Umbilical cord (tissue), 2 donors: ENCODE data around the genes RASSF4, ANTXRL and AGAP9.

DNA sequence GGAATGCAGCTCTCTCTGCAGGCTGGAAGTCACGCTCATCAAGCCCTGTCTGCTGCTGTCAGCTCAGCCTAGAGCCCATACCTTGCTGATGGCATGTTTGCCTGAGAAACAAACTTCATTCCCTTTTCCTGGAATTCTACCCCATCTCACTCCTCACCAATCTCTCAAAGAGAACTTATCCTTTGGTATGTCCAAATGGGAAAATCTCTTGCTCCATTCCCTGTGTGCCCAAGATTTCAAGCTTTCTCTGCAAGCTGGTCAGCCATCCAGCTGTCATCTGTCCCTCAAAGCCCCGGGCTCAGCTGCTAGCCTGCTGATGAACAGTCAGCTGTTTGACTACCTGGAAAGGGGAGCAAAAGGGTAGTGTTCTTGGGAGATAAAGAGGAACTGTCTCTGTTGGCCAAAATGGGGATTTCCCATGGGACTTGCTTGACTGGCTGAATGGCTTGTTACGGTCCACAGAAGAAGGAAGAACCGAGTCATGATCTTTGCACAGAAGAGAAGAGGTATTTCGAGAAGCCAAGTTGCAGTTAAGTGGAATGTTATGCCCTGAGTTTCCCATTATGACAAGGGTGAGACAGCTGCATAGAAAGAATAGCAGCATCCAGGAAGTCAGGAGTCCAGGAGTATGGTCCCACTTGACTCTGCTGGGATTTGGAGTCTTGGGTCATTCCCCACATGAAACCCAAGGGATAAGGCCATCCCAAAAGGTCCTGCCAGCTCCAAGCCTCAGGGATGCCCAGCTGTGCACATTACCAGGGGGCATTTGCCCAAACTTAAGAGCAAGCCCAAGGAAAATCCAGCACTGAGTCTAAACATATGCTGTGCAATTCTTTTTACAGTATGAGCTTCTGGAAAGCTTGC, 11.8 kb upstream of the RASSF4 start:
- RAMPAGE, long total RNA: no peak

DNA sequence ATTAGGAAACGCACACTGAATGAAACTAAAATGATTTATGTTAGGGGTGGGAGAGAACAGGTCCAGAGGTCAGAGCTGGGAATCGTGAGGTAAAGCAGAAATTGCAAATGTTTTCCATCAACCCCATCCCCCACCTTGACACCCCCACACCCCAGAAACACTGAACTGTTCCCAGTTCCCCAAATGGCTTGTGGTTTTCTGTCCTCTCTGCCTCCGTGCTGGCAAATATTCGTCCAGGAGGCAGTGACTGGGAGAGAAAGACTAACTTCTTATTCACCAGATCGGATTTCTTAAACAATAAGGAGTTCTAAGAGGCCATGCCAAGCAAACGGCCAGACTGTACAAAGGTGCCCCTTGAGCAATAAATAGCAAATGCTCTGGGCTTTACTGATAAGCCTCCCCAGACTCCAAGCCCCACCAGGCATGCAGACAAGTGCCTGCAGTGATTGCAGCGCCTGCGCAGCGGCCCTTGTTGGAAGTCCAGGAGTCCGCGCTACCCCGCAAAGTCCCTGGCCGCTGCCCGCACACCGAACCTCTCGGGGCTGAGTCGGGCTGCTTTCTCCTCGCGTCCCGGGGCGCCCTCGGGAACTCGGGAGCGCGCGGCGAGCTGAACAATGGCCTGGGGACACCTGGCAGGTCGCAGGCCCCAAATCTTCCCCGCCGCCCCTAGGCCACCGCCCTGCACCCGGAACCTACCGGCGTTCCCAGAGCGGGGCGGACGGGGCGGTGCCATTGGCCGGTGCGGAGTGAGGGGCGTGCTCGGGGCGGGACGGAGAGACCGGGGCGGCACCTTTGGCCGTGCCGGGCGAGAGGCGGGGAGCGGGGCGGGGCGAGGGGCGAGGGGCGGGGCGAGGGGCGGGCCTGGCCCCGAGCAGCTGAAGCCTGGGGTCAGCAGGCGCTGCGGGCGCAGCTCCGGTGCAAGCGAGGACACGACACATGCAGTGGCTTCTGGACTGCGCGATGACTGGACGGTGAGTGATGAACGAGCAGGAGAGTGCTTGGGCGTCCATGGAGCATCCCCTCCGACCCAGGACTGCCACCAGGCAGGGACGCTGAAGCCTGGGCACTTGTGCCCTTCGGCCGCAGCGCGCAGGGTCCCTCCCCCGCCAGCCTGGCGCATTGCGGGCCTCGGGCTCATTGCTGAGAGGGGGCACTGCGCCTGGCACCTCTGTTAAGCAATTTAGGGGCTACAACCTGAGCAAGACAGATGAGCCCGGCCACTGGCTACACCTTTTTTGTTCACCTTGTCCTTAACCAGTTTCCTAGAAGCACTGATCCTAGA, at the start of gene RASSF4:
Gene RASSF4 (plus strand): TSS at position 907 of the 1,282 bp plus-strand sequence.
- RAMPAGE, long total RNA: start-site peak on the plus strand centred at position 879 of the sequence, 73 bp wide, 24 and 46 reads in 2 replicates

- RAMPAGE, long total RNA: no peak
Measured at GRCh38 chr10:44968123-44968480, 8.5 kb downstream of the RASSF4 start.

- RAMPAGE, long total RNA: no peak
Measured at GRCh38 chr10:44976013-44976298, 2.7 kb downstream of the DEPP1 start.

DNA sequence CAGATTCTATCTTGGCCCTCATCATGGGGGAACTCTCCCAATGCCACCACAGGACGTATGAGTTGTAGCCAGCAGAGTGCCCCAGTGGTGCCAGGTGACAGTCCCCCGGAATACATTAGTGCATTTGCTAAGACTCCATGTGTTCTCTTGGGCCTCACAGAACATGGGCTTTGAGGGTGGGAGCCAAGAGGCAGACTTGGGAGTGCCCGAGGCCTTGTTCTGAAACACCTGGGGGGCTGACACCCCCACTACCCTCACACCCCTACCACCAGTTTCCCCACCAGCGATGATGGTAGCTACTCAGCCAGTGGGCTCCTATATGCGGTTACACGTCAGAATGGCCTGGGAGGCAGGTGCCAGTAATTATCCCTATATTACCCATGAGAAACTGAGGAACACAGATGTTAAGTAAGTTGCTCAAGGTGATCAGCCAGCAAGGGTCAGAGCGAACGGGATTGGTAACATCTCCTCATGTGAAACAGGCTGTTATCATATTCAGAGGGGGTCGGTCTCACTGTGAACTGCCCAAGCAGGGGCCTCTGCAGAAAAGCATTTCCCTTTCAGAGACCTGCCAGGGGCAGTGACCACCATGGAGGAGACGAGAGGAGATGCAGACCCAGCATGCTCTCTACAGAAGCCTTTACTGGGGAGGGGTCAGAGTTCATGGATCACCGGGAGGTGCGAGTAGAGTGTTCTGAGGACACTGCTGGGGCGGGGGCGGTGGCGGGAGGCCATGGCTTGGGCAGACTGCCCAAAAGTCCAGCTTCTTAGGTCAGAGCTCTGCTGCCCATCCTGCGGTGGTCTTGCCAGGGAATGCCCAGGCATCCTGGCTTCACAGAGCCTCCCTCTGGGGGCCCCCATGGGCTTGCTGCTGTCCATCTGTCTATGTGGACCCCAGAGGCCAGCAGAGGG, 1.6 kb downstream of the DEPP1 start:
- RAMPAGE, long total RNA: no peak

DNA sequence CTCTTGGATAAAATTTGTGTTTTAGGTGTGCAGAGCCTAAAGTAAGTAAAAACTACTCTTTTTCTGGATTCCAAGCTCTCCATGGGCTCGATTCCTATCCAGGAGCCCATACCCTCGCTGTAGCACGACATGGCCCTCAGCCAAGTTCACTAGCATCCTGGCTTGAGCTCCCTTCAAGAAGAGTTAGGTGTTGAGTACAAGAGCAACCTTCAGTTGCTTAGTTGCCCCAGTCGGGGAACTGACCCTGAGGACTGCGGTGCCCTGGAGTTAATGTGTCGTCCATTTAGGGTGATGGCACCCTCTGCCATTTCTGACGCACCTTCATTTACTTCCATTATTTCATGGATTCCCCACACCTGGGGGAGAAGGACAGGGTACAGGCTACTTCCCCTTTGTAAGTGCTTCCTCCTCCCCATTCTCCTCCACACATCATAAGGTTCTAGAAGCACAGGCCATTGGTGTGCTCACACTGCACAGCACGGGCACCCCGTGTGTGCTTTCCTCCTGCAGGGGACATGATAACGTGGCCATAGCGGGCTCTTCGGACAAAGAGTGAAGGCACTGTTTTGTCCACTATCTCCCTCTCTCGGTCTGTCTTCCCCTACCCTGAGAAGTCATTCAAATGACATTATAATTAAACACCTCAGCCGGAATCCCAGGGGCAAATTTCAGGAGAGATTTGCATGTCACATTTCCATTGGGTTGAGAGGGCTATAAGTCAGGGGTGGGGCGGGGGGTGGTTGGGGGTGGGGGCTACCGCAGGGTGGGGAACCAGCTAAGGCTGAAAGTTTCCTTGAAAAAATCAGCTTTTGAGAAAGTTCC, 1.8 kb downstream of the ALOX5 start:
- RAMPAGE, long total RNA: no peak

- RAMPAGE, long total RNA: no peak
Measured at GRCh38 chr10:45379985-45380631, 6.1 kb downstream of the ALOX5 start.

DNA sequence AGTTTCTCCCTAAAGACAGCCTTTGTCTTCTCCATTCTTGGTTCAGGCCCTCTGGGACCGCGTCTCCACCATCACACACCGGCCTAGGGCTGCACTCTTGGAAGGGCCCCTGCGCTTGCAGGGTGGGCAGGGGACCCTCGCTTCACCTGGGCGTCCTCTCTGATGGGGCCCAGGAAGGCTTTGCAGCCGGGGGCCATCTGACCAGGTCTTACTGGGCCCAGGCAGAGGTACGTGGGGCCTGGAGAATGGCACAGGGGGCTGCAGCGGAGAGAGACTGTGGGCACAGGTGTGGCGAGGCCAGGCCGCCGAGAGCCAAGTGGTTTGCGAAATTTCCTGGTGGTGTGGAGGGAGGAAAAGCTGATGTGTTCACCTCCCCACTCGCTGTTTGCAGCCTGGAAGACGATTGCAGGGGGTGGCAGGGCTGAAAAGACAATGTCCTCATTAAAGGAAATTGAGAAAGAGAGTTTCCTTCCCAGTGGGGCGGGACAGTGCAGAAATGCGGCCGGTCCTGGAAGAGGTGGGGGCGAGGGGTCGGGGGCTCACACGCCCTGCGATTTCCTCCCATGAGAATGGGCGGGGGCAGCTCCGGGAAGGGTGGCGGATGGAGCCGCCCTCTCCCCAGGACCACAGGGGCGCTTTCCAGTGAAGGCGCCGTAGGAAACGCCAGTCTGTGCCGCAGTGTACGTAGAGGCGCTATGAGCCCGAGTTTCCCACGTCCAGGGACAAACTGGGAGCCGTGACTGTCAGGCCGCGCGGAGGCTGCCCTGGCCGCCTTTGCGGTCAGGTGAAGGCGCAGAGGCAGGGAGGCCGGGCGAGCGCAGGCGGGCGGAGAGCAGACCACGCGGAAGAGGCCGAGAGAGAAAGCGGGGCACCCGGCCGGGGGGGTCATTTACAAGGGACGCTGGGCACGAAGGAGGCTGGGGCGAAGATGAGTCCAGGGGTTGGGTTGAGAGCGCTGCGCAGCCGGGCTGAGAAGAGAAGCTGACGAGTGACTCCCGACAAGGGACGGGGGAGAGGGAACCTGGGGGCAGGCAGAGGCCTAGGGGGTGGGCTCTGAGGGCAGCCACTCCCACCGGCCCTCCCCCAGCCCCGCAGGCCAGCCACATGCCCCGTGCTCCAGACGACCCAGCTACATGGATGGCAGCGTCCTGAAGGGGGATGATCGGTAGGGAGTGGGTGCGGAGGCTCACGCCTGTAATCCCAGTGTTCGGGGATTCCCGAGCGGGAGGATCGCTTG, 44.8 kb downstream of the ALOX5 start:
- RAMPAGE, long total RNA: no peak

DNA sequence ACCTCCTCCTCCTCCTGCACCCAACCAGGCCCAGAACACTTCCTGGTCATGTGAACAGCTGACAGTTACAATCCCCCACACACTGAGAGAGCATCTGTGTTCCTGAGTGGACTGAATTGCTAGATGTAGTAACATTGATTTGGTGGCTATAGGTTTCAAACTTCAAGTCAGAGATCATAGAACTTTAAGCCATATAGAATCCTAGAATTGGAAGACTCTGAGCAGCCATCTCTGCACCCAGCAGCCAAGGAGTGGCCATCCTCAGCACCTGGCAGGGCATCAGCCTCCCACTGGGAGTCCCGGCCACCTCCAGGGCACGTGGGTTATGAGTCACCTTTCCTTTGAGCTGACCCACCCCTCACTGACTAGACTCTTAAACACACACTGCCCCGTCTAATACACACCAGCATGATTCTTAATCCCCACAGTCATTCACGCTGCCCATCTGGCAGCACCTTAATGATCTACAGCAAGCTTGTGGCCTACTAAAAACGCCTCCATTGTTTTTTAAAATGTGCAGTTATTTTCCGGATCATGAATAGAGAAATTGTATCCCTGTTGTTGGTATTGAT, 52.1 kb downstream of the ALOX5 start:
- RAMPAGE, long total RNA: no peak

DNA sequence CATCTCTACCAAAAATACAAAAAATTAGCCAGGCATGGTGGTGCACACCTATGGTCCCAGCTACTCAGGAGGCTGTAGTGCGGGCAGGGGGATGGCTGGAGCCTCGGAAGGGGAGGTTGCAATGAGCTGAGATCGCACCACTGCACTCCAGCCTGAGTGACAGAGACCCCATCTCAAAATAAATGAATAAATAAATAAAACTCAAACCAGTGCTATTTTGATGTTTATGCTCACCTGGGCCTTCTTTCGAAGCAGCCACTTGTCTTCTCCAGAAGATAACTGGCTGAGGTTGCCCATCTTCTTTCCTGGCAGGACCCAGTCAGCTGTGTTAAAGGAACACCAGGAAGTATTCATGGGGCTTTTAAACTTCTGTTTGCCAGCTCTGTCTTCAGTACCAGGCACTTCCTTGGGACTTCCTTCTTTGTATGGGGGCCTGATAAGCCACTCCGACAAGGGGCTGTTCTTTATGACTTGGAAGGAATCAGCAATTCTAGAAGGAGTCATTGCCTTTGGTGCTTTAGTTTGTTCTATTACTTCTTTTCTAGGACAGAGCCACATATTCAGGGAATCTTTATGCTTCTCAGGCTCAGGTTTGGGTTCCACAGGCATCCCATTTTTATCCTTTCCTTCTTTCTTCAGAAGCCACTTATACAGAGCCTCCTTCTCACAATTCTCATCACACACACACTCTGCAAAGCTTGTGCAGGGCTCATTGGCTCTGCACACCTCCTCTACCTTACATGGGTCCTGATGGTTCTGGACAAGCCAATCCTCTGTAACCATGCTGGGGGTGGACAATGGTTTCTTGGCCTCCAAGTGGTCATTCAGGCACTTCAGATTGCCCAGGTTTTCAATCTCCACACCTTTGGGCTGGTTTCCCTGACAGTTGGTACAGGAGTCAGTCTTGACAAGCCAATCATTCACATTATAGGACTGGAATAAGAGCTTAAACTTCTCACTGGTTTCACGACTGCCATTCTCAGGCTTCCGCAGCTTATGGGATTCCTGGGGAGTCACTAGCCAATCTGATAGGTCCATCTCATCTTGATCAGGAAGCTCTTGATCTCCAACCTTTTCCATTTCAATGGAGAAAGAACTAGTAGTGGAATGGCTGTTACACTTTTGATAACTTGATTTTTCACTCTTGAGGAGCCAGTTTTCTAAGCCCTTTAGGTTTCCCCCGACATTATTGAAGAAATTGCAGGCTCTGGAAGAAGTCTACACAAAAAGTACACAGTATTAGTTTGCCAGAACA, 20.0 kb downstream of the NCOA4 start:
- RAMPAGE, long total RNA: no peak

GRCh38 chr10:46018653-46019764, 11.4 kb downstream of the NCOA4 start:
- RAMPAGE, long total RNA: no peak

DNA sequence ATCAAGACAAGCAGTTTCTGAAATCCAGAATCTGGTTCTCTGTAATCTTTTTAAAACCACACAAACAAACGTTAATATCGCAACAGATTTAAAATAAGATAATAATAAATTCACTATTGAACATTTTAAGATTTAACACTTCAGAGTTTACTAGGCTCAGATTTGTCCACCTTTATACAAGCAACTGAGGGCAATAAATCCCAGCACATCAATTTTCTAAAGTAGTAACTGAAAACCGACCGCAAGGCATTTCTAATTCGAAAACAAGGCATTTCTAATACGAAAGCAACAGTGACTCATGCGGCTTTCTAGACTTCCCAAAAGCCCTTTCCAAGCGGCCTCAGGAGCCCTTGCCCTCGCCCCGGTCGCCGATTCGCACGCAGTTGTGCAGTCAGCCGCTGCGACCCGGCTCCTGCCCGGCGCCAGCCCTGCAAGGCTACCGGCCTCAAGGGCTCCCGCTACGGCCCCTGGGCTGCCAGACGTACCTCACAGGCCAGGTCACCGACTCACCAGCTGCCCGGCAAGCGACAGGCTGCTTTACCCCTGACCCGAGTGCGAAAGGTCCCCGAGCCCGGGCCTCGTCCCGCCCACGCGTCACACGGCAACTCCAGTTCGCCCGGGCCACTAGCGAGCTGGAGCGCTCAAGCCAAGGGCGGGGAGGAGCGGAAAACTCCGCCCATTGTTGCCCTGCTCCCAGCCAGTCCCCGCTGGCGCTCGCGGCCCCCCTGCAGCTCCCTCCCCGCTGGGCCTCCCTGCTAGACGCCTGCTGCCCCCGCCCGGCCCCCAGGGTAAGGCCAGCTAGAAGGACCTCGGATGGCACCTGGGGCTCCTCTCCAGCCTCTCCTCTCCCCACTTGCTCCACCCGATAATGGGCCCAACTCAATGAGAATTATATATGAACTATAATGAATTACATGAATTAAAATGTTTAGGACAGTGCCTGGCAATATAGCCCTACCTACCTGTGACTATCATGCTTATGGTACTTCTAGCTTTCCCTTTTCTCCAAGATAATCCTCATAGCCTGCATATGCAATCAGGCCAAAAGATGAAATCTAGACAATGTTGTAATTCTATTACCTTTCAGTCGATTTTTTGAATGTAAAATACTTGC, 7.2 kb downstream of the NCOA4 start:
- RAMPAGE, long total RNA: start-site peak on the minus strand centred at position 577 of the sequence, 116 bp wide, 469 and 72 reads in 2 replicates

- RAMPAGE, long total RNA: no peak
Measured at GRCh38 chr10:46093957-46094387, 47.9 kb upstream of the MSMB start.

DNA sequence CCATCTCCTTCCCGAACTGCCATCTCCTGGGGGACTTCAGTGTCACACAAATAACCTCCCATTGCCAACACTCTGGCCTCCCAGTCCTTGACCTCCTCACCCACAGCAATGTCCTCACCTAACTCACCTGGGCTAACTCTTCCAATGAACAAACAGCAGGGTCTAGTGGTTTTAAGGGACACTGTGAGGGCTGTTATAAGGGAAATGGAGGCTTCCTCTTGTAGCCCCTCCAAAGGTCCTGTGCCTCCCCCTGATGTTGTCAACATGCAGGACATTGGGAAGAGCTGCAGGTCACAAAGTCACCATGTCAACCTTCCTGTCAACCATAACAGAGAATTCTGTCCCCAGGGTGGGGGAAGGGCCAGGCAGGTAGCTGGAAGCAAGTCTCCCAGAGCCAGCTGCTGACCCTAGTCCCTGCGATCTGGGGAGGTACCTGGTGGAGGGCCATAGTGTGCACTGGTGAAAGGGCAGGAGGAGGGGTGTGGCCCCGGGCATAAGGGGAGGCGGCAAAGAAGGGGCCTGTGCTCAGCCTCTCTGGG, at the start of gene ANTXRL:
Gene ANTXRL (plus strand): TSS at position 325 of the 539 bp plus-strand sequence.
- RAMPAGE, long total RNA: no peak

GRCh38 chr10:46309074-46309389, 22.2 kb downstream of the ANTXRL start:
- RAMPAGE, long total RNA: no peak

DNA sequence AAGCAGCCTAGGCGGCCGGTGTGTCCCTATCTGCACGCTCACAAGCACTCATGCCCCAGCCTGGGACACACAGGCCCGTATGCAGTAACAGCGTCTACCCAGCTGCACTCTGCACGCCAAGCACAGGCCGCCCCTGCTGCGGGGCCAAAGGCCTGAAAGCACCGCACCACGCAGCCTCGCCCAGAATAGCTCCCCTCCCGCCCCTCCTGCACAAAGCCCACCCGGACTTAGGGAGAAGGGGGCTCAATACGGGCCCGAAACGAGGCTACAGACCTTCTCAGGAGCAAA, 733 bp downstream of the GPRIN2 start:
- RAMPAGE, long total RNA: no peak

DNA sequence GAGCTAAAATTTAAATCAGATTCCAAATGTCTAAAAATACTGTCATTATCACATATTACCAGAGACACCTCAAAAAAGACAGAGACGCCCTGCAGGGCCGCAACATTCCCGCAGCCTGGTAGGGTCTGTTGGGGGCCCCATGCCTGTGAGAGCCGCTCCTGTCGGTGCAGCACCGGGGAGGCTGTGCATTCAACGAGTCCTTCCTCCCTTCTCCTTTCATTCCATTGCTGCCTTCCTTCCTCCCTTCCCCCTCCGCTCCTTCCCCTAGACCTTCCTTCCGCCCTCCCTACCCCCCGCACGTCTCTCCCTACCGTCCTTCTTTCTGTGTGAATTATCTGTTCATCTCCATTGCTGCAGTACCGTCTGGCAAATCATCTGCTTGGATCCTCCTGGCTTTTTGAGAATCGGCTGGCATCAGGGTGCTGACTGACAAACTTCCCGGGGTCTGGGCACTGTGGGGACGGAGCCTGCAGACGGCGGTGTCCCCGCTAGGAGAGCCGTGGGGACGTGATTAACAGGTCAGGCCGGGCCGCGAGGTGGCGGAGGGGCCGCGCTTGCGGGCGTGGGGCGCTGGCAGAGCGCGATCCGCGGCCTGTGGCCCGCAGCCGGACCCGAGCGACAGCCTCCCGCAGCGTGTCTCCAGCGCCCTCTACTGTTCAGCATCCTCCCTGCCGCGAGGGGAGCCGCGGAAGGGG, 18.7 kb downstream of the SYT15 start:
- RAMPAGE, long total RNA: no peak

- RAMPAGE, long total RNA: no peak
Measured at GRCh38 chr10:47082315-47082768, 171.1 kb downstream of the PTPN20 start.

DNA sequence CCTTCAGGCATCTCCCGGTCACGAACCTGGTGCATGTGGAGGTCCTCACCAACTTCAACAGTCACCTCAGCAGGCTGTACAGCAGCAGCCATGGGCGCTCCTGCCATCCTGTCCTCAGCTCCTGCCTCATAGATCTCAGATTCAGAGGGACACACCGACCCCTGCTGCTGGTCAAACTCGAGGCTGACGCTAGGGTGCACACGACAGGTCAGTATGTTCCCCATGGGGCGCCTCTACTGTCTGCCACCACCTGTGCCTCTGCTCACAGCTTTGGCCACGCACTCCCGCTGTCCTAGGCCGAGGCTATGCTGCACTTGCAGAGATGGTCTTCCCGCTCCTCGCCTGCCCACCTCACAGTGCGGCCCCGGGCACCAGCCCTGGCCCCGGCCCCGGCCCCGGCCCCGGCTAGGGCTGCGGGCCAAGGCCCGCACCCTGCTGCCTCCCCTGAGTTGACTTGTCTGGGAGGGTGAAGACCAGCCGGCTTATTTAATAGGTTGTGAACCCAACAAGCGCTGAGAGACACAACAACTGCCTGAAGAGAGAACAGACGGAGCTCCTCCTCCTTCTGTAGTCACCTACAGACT, at the start of gene AGAP9:
Gene AGAP9 (minus strand): TSS at position 336 of the 584 bp plus-strand sequence.
- RAMPAGE, long total RNA: no peak

DNA sequence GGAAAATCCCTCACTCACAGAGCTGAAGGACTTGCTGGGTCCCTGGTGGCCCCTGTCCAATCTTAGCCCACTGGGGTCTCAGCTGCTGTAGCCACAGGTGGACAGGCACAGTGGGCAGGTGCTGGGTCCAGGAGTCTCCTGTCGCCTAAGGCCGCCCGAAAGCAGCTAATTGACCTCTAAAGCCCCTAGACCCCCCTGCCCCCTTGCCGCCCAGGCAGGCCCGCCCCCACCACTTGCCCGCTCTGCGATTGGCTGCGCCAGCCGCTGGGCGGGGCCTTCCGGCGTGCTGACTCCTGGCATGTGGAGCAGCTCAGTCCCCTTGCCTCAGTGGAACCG, 59.8 kb upstream of the AGAP9 start:
- RAMPAGE, long total RNA: no peak